ENCODE data around the gene DPP4.

DNA sequence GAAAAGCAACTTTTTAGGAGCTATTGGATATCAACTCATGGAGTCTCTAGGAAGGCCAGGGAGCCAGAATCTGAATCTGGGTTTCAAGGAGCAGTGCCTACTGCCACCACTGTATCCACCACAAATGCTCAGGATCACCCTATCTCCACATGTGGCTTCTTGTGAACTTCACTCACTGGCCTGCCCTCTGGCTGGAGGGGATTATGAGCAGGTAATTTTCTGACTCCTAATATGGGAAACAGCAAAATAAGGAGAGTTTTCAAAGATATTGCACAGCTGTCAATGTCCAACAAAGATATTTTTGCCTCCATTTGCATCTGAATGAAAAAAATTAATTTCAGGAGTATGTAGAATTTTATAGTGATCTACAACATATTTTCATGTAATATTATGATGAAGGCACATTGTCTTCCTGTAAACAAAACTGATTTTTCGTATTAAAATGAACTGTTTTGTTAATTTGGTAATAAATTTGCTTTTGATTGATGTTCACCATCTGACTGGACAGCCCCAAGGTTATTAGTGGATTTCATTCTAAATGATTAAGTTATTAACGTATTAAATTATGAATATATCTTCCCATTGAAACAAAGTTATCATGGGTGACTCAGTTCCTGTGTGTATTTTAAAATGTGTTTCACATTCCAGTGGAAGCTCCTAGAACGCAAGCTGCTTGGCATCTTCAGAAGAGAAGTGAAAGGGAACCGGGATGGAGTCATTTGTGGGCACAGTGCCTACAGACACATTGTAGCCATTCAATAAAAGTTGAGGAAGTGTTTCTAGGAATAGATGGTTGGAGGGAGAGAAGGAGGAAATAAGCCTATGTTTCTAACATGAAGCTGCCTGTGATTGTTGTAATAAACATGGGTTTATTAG, 143.2 kb downstream of the PKP4 start:
- RRBS, 2 experiments: no CpG with 5 or more reads among the region's 4 CpGs
CAGE:
- cytosol, long polyA minus RNA: no peak
- cytosol, long polyA plus RNA: no peak
- long polyA plus RNA: no peak
- nucleus, long polyA minus RNA: no peak
- nucleus, long polyA plus RNA: no peak

DNA sequence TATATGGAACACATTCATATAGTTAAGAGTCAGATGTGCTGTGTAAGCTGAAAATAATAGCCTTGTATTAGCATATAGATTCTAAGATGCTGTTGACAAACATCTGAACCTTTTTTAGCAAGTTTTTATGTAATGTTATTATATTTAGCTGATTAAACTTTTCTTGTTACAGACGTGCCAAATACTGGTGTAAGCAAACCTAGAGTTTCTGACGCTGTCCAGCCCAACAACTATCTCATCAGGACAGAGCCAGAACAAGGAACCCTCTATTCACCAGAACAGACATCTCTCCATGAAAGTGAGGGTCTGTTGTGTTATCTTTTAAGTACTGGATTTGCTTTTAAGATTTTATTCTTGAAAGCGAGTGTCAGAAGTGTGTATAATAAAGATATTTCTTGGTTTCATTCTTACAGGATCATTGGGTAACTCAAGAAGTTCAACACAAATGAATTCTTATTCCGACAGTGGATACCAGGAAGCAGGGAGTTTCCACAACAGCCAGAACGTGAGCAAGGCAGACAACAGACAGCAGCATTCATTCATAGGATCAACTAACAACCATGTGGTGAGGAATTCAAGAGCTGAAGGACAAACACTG, 164.2 kb downstream of the PKP4 start:
- RRBS, 2 experiments: no CpG with 5 or more reads among the region's 5 CpGs
CAGE:
- cytosol, long polyA minus RNA: no peak
- cytosol, long polyA plus RNA: no peak
- long polyA plus RNA: no peak
- nucleus, long polyA minus RNA: no peak
- nucleus, long polyA plus RNA: no peak

GRCh38 chr2:158716328-158716632, 78.8 kb upstream of the DAPL1 start:
- RRBS, 2 experiments: no CpG with 5 or more reads among the region's 3 CpGs
CAGE:
- cytosol, long polyA minus RNA: no peak
- cytosol, long polyA plus RNA: no peak
- long polyA plus RNA: no peak
- nucleus, long polyA minus RNA: no peak
- nucleus, long polyA plus RNA: no peak

DNA sequence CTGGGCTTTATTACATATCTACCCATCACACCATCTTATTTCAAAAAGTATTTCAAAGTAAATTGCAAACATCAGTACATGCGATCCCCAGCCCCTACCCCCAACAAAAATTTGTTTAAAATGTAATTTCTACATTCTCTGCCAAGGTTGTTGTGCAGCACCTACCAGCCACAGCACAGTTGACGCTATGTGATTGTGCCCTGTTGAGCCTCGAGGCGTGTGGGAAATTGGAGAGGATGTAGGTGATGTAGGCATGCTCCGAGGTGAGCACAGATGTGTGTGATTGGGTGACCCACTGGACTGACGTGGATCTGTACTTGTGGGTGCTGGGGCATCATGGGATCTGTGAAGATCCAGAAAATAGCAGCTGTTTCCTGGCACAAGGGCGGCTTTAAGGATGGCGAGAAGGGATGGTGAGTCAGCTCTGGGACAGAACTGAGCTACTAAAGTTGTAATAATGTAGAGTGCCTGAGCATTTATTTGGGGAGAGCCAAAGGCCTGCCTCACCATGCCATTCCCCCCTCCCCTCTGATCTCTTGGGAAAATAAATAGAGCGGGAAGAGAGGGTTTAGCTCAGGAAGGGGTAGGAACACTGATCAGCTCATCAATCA, 30.0 kb downstream of the TANC1 start:
- RRBS, 2 experiments: no CpG with 5 or more reads among the region's 9 CpGs
CAGE:
- cytosol, long polyA minus RNA: no peak
- cytosol, long polyA plus RNA: no peak
- long polyA plus RNA: no peak
- nucleus, long polyA minus RNA: no peak
- nucleus, long polyA plus RNA: no peak

DNA sequence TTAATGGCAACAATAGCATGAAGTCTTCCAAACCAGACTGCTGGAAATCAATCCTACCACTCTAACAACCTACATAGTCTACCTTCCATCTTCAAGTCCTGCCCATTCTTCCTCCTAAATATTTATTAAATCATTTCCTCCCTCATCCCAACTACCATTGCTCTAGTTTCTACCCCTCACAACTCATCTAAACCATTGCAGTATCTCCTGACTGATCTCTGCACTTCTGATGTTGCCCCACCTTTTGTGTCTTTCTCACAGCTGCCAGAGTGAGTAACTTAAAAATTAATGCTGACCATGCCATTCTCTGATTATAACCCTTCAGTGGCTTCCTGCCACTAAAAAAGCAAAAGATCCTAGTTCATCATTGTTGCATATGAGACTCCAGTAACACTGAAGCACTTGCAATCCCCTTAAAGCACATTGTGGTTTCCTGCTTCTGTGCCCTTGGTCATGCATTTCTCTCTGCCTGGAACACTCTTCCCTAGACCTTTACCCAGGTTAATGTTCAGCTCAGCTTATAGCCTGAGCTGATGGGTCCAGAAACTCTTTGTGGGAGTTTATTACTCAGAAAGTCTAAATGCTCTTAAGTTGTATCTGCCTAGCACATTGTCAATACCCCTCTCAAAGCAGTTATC, 95.0 kb upstream of the WDSUB1 start:
CAGE:
- cytosol, long polyA minus RNA: no peak
- cytosol, long polyA plus RNA: no peak
- long polyA plus RNA: no peak
- nucleus, long polyA minus RNA: no peak
- nucleus, long polyA plus RNA: no peak

DNA sequence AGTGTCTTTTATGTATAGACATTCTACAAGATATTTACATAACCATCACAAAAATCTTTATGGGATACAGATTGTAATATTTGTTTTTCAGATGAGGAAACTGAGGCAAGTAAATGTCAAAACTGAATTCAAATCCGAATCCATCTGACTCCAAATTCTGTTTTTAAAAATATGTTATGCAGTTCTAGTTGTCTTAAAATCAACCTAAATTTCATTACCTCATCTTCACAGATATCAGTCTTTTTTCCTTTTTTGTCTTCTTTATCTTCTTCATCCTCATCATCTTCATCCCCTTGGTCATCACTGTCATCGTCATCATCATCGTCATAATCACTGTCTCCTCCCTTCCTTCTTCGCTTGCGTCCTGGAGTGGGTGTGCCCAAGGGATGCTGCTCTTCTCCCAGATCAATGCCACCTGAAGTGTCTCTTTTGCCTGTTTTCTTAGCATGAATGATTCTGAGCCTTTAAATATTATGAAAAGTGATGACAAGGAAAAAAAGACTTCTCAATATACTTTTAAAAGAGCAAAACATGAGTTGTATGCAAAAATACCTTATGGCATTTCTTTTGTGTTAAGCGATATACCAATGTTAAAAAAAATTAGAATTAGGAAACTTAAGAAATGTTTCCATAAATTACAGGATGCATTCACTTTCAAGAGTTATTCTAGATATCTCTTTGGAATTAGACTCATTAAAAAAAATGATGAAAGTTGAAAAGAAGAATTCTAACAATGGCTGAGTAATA, 96.0 kb upstream of the WDSUB1 start:
- RRBS, 2 experiments: no CpG with 5 or more reads among the region's 6 CpGs
CAGE:
- cytosol, long polyA minus RNA: no peak
- cytosol, long polyA plus RNA: no peak
- long polyA plus RNA: no peak
- nucleus, long polyA minus RNA: no peak
- nucleus, long polyA plus RNA: no peak

DNA sequence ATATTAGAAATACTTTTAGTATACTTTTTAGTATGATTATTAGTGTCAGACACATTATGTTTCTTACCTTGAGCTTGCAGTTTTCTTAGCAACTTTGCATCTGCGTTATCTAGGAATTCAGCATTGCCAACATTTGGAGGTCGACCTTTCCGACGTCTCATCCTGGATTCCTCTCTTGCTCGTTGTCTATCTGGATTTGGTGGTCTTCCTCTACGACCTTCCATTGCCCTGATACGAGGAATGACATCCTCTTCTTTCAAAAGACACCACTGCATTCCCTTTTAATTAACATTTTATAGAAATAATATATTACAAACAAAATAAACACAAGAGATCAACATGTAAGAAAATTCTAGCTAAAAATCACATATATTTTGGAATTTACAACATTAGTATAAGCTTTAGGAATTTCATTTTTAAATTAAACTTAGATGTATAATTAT, 125.8 kb upstream of the WDSUB1 start:
- RRBS, 2 experiments: no CpG with 5 or more reads among the region's 7 CpGs
CAGE:
- cytosol, long polyA minus RNA: no peak
- cytosol, long polyA plus RNA: no peak
- long polyA plus RNA: no peak
- nucleus, long polyA minus RNA: no peak
- nucleus, long polyA plus RNA: no peak

- RRBS, 2 experiments: 21 to 31% methylated on average over 2 of the region's 6 CpGs
CAGE:
- cytosol, long polyA minus RNA: no peak
- cytosol, long polyA plus RNA: no peak
- long polyA plus RNA: no peak
- nucleus, long polyA minus RNA: no peak
- nucleus, long polyA plus RNA: no peak
Observed at GRCh38 chr2:160063107-160063417, 647 bp upstream of the PLA2R1 start.

DNA sequence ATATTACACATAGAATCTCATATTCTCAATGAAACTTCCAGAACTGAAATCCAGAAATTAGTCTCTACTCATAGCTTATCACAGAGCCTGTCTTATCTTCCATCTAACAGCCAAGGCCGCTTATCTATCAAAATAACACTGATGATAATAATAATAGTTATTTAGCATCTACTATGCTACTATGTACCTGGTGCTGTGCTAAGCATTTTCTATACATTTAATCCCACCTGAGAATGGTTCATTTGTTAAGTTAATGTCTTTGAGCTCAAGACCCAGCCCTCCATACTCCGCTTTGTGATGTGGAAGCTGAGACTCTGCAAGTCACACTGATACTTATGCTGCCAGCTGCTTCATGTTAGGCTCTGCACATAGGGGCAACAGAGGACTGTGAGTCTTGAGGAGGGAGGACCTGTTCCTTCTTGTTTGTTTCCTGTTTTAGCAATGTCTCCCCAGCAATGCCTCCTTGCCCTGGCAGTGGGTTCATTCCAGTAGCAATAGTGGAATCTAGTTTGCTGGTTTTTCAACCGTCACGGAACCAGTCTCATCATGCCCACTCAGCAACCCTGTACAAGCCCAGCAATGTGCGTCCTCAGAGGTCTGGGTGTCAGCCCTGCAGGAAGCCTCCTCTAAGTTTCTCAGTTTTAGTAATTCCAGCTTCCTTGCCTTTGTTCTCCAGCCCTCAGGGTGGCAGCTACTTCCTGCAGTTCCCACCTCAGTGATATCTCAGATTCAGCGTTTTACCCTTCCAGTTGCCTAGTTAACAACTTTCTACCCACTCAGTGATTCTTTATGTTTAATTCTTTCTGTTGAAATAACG, 20.4 kb upstream of the ITGB6 start:
- RRBS, 2 experiments: no CpG with 5 or more reads among the region's 7 CpGs
CAGE:
- cytosol, long polyA minus RNA: no peak
- cytosol, long polyA plus RNA: no peak
- long polyA plus RNA: no peak
- nucleus, long polyA minus RNA: no peak
- nucleus, long polyA plus RNA: no peak

DNA sequence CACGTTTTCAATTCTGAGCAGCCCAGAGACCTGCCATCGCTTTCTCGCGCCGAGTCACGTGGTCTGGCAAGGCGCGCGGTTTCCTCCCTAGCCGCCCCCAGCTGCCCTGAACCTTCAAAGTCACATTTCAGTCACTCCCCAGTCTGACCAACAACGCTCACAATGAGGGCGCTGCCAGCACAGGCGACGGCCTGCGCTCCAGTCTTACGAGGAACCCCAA, 69.7 kb upstream of the ITGB6 start:
- RRBS, 2 experiments: no CpG with 5 or more reads among the region's 16 CpGs
CAGE:
- cytosol, long polyA minus RNA: no peak
- cytosol, long polyA plus RNA: no peak
- long polyA plus RNA: no peak
- nucleus, long polyA minus RNA: no peak
- nucleus, long polyA plus RNA: no peak

DNA sequence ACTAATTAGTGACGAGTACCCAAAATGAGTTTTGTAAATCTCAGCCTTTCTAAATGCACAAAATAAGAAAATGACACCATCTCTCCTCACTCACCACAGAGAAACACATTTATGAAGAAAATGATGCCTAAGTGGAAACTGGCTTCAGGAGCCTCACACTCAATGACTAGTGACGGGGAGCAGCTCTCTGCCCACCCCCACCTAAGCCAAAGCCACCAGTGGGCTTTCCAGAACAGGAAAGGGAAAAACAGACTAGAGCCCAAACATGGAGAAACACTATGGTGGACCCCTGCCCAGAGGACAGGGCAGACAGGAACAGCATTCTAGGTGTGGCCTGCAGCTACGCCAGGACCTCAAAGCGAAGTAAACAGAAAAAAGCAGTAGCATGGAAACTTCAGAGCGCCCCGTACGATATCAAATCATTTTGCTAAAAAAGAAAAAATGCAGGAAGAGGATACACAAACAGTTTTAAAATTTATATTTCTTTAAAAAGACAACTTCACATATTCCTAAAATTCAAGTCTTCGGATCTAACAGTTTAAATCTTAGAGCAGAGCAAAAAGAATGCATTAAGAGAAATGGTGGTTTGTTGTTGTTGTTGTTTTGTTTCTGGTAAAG, 113.4 kb downstream of the RBMS1 start:
- RRBS, 2 experiments: no CpG with 5 or more reads among the region's 8 CpGs
CAGE:
- cytosol, long polyA minus RNA: no peak
- cytosol, long polyA plus RNA: no peak
- long polyA plus RNA: no peak
- nucleus, long polyA minus RNA: no peak
- nucleus, long polyA plus RNA: no peak

GRCh38 chr2:160417730-160418314, 75.8 kb downstream of the RBMS1 start:
- RRBS, 2 experiments: no CpG with 5 or more reads among the region's 5 CpGs
CAGE:
- cytosol, long polyA minus RNA: no peak
- cytosol, long polyA plus RNA: no peak
- long polyA plus RNA: no peak
- nucleus, long polyA minus RNA: no peak
- nucleus, long polyA plus RNA: no peak

GRCh38 chr2:161182800-161183246, 22.6 kb downstream of the TANK start:
- RRBS, 2 experiments: no CpG with 5 or more reads among the region's 2 CpGs
CAGE:
- cytosol, long polyA minus RNA: no peak
- cytosol, long polyA plus RNA: no peak
- long polyA plus RNA: no peak
- nucleus, long polyA minus RNA: no peak
- nucleus, long polyA plus RNA: no peak

DNA sequence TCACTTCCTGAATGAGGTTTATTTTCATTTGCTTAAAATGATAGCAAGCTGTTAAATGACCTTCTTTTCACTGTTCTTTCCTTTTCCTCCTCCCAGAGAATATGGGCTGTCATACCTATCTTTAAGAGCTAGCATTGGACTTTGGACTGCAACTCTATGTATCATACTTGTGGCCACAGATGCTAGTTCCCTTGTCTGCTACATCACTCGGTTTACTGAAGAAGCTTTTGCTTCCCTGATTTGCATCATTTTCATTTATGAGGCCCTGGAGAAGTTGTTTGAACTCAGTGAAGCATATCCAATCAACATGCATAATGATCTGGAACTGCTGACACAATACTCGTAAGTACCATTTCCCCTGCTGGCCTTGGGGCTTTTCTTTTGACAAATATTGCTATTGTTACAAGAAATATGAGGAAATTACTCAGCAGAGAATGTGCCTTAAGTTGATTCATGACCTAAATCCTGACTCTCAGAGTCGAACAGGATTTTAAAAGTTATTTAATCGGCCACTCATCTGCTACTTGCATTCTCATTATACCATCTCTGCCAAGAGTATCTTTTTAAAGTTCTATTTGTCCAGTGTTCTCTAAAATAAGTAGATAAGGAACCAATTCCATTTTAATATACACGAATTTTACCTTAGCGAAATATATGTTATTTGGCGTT, 168.3 kb downstream of the DPP4 start:
- RRBS, 2 experiments: no CpG with 5 or more reads among the region's 7 CpGs
CAGE:
- cytosol, long polyA minus RNA: no peak
- cytosol, long polyA plus RNA: no peak
- long polyA plus RNA: no peak
- nucleus, long polyA minus RNA: no peak
- nucleus, long polyA plus RNA: no peak

DNA sequence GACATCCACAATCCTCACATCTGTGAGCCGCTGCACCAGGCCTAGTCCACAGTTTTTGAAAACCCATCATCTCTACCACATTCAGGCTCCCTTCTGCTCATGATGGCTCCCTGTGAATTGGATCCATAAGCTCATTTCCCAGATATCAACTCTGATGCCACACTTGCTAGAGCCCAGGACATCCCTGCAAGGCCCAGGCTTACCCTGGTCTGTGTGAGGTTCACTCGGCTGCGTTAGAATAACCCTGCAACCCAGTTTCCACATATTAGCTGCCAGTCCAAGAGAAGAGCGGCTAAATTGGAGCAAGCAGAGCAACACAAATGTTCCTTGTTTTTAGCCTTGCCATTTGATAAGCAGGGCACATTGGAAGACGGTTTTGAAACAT, 23.7 kb downstream of the DPP4 start:
- RRBS, 2 experiments: no CpG with 5 or more reads among the region's 5 CpGs
CAGE:
- cytosol, long polyA minus RNA: no peak
- cytosol, long polyA plus RNA: no peak
- long polyA plus RNA: no peak
- nucleus, long polyA minus RNA: no peak
- nucleus, long polyA plus RNA: no peak

DNA sequence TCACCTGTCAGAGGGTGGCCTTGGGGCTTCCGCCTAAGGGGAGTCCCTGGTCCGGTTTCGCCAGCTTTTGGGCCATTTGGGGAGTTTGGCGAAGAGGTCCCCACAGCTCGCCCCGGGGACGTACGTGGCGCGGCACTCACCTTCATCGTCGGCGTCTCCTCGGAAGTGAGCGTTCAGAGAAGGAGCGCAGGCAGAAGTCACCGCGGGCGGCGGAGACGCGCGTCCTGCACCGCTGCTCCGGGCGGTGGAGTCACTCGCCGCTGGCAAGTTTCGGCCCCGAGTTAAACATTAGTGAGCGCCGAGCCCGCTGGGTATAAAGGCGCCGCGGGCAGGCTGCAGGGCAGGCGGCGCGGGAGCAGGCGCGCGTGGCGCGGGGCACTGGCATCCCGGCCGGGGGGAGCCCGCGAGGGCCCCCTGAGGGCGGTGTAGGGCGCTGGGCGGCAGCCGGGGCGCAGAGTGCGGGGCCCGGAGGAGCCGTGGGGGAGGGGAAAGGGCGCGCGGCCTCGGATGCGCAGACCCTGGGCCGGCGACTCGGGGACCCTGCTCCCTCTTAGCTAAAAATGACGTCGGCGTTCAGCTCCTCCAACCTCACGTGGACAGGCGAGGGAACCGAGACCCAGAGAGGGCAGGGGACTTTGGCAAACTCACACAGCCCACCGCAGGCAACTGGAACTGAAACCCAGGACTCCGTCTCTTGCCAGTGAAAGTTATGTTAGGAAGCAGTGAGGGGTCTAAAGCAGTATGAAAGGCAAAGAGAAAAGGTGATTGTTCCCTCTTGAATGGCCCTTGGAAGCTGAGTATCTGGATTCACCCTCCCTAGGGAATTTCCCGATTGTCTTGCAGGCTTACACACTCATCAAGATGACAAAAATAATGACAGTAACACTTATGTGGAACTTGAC, at the start of gene DPP4:
Gene DPP4 (minus strand): TSS at position 380 of the 902 bp plus-strand sequence.
- RRBS, 2 experiments: 2 to 3% methylated on average over 20 to 32 of the region's 73 CpGs
CAGE:
- cytosol, long polyA minus RNA: start-site peak on the minus strand centred at position 294 of the sequence, 246 bp wide, 666 reads
- cytosol, long polyA plus RNA: start-site peak on the minus strand centred at position 211 of the sequence, 91 bp wide, 1,434 and 1,452 reads in 2 replicates; start-site peak on the minus strand centred at position 379 of the sequence, 60 bp wide, 144 and 124 reads in 2 replicates
- long polyA plus RNA: start-site peak on the minus strand centred at position 213 of the sequence, 94 bp wide, 1,137 and 2,084 reads in 2 replicates
- nucleus, long polyA minus RNA: no peak
- nucleus, long polyA plus RNA: start-site peak on the minus strand centred at position 230 of the sequence, 128 bp wide, 1,466 and 2,777 reads in 2 replicates; start-site peak on the minus strand centred at position 380 of the sequence, 18 bp wide, 130 and 213 reads in 2 replicates

GRCh38 chr2:162317642-162318371, 677 bp downstream of the IFIH1 start:
- RRBS, 2 experiments: 2 to 3% methylated on average over 4 of the region's 19 CpGs
CAGE:
- cytosol, long polyA minus RNA: no peak
- cytosol, long polyA plus RNA: no peak
- long polyA plus RNA: no peak
- nucleus, long polyA minus RNA: no peak
- nucleus, long polyA plus RNA: no peak

- RRBS, 2 experiments: no CpG with 5 or more reads among the region's 8 CpGs
CAGE:
- cytosol, long polyA minus RNA: no peak
- cytosol, long polyA plus RNA: no peak
- long polyA plus RNA: no peak
- nucleus, long polyA minus RNA: no peak
- nucleus, long polyA plus RNA: no peak
Observed at GRCh38 chr2:163681549-163682179, 54.1 kb downstream of the FIGN start.

GRCh38 chr2:163732515-163733128, 3.2 kb downstream of the FIGN start:
- RRBS, 2 experiments: no CpG with 5 or more reads among the region's 6 CpGs
CAGE:
- cytosol, long polyA minus RNA: no peak
- cytosol, long polyA plus RNA: no peak
- long polyA plus RNA: no peak
- nucleus, long polyA minus RNA: start-site peak on the minus strand at chr2:163732527-163732650, 43 reads
- nucleus, long polyA plus RNA: no peak

DNA sequence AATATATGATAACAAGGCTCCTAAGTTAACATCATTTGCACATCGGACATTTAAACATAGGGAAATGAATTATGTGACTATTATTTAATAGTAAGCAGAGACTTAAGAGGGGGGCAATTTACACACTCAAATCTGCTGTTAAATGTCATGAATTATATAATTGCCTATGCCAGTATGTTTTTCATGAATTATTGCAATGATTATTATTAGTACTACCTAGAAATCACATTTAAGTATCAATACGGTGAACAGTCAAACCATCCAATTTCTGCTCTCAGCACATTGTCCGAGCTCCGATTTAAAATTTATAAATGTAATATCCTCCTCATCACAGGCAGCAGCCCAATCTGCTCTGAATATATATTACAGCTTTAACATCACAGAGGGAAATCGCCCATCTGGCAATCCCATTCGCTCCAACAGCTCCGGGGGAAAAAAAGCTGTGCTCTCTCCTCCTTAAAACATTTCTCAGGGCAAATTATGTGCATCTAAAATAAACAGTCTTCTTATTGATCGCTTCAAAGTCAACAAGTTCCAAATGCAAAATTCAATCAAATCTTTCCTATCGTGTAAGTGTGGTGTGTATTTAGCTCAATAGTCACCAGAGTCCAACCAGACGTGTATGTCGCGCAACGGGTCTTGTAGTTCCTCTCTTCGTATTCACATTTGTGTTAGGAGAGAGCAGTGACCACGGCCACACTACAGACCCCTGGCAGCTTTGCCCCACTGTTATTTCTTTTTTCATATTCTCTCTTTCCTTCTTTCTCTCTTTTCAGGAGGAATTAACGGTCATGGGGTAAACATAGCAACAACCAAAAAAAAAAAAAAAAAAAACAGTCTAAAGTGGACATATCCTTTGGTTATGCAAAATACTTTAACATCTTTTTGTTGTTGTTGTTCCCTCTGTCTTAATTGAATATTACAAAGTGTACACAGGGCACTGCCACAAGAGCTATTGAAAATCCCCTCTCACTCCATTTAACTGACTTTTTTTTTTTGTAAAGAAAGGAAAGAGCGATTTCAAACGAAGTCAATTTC, 2.4 kb downstream of the FIGN start:
- RRBS, 2 experiments: no CpG with 5 or more reads among the region's 18 CpGs
CAGE:
- cytosol, long polyA minus RNA: no peak
- cytosol, long polyA plus RNA: no peak
- long polyA plus RNA: no peak
- nucleus, long polyA minus RNA: start-site peak on the minus strand centred at position 163 of the sequence, 508 bp wide, 88 reads; start-site peak on the minus strand centred at position 858 of the sequence, 28 bp wide, 22 reads
- nucleus, long polyA plus RNA: no peak